Mesangial cell (primary cell): ENCODE measurements around the genes CYP2R1 and SOX6.

DNA sequence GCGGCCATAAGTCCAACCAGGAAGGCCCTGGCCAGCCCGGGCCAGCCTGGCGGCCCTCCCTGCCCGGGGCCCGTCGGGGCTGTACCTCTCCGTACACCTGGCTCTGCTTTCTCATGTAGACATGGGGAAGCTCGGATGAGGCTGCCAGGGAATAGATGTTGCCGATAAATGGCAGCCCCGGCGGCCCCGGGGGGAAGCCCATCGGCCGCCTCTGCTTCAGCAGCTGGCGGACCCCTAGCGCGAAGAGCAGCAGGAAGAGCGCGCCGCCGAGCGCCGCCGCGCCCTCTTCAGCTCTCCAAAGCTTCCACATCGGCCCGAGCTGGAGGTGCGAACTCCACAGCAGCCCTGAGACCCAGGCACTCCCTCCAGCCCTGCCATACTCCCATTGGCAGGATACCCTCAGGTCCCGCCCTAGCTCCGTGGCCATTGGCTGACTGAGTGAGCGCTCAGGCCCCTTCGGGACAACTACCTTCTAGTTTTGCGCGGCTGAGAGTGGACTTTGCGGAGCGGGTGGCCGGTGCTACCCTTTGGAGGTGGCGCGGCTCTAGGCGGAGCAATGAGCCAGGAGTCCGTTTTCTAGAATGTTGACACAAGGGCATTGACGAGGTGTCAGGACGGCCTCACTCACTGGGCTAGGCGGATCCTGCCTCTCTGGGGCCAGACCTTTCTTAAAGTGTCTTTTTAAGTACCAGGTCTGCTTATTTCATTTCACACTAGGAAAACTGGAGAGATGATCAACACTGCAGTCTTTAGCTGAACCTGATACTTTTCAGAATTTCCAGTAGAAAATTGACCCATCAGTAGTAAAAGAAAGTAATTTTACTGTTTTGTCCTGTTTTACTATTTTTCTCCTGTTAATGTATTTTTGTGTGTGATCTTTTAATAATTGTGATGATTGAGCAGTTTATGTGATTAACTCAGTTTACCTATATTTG, at the start of gene CYP2R1:
Gene CYP2R1 (minus strand): TSS at position 336 of the 935 bp plus-strand sequence.
- RAMPAGE, long total RNA = no peak

DNA sequence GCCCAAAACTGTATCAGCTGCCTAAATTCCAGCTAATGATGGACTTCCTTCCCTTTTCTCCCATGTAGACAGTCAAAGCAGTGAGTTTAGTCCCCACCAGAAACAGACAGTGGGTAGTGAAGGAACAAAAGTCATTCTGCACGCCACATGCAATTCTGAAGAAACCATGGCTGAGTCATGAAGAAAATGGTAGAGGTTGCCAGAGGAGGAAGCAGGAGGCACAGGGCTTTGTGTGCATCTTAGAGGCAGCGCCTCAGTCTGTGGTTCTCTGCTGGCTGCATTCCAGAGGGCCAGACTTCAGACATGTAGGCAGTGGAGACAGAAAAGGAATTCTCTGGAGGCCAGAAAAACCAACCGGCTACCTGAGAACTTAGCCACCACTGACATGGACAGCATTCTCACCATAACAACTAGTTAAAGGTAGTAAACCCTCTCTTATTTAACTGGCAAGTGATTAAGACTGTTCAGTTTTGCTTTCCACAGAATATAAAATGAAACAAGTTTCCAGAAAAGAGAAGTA, 556.2 kb downstream of the SOX6 start:
- RAMPAGE, long total RNA = no peak

DNA sequence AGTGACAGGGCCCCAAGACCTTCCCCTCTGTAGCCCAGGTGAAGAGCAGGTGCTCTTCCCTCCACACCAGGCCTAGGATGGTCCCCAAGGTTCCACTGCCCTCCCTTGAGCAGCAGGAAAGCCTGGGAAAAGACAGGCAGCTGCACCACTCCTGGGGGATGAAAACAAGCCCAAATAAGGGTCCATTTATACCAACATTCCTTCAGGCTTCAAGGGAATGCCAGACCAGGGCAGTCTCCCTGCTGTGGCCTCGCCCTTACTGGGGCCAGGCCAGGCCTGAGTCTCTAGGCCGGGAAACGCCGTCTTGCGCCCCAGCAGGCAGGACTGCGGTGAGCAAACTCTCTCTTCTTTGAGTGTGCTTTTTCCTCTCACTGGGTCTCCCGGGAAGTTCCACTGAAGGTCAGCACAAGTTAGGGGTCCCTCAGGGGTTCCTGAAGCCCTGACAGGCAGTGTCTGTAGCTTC, 443.5 kb downstream of the SOX6 start:
- RAMPAGE, long total RNA = no peak

- RAMPAGE, long total RNA = no peak
These were observed 390.8 kb downstream of the SOX6 start for GRCh38 chr11:15965216-15966331.

DNA sequence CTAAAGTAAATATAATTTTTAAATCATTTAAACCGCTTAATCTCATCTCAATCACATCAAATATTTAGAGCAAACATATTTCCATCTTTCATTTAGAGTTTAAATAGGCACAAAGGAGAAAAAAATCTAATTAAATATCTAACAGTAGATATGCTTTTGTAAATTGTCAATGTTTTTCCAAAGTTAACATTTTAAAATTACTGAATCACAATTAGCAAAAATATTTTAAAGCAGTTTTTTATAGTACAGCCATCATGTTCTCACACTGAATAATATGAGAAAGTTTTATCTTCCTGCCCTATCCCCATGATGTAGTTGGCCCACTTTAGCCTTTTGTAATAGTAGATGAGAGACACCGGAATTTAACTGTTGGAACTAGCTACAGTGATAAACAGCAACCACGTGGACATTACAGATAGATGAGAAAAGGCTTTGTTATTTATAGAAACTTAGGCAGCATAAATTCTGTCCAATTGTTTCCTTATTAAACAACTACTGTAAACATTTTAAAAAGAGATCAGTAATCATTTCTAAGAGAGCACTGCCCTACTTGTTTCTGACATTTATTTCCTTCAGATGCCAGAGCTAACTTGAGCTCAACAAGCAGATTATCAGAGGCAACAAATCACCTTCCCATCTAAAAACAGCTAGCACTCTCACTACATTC, 63.3 kb downstream of the SOX6 start:
- RAMPAGE, long total RNA = no peak

DNA sequence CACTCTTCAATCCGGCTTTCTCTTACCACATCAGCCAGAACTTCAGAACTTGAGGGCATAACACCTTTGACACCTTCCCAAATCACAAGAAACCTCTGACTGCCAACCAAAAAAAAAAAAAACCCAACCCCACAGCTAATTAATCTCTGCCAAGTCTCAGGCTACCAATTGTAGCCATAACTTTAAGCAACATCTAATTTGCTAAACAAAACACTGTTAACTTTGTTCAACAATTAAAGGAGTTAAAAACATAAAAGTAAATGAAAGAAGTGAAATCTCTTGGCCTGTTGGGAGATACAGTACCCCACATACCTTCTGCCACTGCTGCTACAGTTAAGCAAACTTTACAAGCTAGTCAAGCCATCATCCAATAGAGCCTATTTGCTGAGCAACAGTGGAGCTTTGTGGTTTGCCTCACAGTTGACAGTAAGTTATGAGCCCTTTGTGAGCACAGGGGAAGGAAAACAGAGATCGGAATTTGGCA, at the start of gene SOX6:
Gene SOX6 (minus strand): TSS at position 435 of the 484 bp plus-strand sequence.
- RAMPAGE, long total RNA = no peak

- RAMPAGE, long total RNA = no peak
These were observed 41.0 kb upstream of the SOX6 start for GRCh38 chr11:16397258-16397779.

DNA sequence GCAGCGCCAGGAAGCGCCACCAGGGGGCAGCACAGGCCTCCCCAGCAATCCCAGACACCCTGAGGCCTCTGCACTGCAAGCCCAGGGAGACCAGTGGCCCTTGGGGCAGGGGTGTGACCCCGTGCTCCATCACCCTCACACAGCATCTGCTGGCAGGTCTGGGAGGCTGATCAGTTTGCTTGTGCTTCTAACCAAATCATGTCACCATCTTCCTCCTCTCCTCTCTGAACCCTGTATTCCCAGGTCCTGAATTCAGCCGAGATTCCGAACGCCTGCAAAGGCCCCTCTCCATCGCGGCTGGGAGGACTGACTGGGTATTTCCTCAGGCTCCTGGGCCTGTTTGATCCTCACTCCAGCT, 50.1 kb downstream of the C11orf58 start:
- RAMPAGE, long total RNA = no peak

GRCh38 chr11:16841420-16841943, 103.0 kb downstream of the C11orf58 start:
- RAMPAGE, long total RNA = no peak

- RAMPAGE, long total RNA = no peak
These were observed 125.0 kb downstream of the C11orf58 start for GRCh38 chr11:16863363-16863945.

GRCh38 chr11:16920460-16921041, 93.7 kb downstream of the PLEKHA7 start:
- RAMPAGE, long total RNA = no peak

DNA sequence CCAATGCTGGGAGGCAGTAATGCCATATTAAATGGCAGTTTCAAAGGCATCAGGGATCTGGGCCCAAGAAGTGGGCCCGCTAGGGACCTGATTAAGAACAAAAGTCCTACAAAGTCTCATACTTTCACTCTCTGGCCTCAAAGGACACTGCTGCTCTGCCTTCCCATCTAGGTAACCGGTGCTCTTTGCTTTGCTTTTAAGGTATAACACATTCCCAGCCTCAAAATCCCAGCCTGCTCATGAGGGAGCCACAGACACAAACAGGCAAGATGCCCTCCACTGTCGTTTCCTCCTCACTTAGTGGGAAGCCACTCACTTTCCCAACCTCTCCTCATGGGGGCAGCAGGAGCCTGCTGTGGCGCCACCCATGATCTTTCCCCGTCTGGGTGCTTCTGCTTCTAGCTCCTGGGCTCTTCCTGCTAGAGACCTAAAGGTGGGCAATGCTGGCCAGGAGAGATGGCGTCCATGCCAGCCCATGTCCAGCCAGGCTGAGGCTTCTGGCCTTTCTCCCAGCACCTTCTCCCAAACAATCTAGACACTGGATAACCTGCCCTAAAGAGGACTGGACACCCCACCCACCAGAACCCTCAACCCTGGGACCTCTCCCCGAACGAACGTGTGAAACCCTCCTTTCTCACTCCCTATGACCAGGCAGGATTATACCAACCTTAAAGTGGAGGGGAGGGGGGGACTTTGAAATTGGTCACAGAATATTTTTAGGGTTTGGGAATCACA, 68.3 kb downstream of the PLEKHA7 start:
- RAMPAGE, long total RNA = no peak

DNA sequence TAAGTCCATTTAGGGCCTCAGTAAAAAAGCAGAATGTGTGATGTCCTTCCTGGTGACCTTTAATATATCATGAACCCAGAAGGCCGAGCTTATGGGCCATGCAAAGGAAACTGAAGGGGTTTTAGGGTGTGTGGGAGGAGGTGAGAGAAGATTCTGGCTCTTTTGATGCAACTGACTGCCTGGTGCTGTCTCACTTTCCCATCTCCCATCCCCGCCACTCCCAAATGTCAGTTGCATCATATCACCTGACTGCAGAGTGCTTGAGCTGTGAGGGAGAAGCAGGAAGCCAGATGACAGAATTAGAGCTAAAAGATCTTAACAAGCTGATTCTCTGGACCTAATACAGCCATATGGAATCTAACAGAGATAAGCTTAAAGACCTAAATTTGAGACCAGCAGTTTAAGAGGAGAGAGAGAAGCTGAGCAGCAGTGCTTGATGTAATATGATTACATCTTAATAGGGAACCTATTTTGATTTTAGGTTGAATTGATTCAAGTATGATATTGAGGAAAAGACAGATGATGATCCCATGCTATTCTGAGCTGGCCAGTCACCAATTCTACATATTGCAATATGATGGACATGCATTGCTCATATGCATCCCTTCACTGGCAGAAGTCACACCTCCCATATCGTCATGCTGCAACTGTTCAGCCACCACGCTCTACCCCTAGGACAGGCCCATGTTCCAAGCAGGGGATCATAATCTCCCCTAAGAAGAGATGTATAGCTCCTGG, 45.1 kb downstream of the PLEKHA7 start:
- RAMPAGE, long total RNA = no peak

- RAMPAGE, long total RNA = no peak
These were observed 654 bp upstream of the PIK3C2A start for GRCh38 chr11:17208268-17209012.

- RAMPAGE, long total RNA = no peak
These were observed 5.0 kb downstream of the NCR3LG1 start for GRCh38 chr11:17356420-17357113.

- RAMPAGE, long total RNA = no peak
These were observed 21.4 kb downstream of the USH1C start for GRCh38 chr11:17522572-17523541.

GRCh38 chr11:17533227-17533582, 11.0 kb downstream of the USH1C start:
- RAMPAGE, long total RNA = no peak

GRCh38 chr11:17533583-17534131, 10.6 kb downstream of the USH1C start:
- RAMPAGE, long total RNA = no peak

- RAMPAGE, long total RNA = no peak
These were observed 27.8 kb downstream of the SAA4 start for GRCh38 chr11:18208783-18209319.

DNA sequence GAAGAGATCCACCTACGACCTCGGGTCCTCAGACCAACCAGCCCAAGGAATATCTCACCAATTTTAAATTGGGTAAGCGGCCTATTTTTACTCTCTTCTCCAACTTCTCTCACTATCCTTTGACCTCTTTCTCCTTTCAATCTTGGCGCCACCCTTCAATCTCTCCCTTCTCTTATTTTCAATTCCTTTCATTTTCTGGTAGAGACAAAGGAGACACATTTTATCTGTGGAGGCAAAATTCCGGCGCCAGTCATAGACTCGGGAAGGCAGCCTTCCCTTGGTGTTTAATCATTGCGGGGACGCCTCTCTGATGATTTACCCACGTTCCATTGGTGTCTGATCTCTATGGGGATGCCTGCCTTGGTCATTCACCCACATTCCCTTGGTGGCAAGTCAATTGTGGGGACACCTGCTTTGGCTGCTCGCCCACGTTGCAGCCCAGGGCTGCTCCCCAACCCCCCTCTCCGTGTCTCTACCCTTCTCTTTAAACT, 9.7 kb upstream of the SPTY2D1 start:
- RAMPAGE, long total RNA = no peak